ENCODE measurements around a stretch of chr7.

- RRBS, result no CpG with 5 or more reads among the region's 2 CpGs
Observed at GRCh38 chr7:74053464-74053945, 25.5 kb downstream of the ELN start.

- RRBS, result no CpG with 5 or more reads among the region's 13 CpGs
Observed at GRCh38 chr7:74178395-74178935, 4.3 kb downstream of the EIF4H start.

DNA sequence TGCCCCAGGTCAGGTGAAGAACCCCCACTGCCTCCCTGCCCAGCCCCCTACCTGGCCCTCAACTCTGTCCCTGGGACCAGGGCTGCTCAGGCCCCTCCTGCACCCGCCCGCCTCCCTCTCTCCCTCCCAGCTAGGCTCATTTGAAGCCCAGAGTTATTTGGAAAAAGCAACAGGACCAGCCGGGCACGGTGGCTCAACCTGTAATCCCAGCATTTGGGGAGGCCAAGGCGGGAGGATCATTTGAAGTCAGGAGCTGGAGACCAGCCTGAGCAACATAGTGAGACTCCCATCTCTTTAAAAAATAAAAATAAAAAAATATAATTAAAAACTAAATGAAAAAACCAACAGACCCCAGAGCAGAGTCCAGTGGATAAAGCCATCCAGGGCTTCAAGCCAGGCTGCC lies 685 bp downstream of the LAT2 start:
- RRBS, result no CpG with 5 or more reads among the region's 5 CpGs

DNA sequence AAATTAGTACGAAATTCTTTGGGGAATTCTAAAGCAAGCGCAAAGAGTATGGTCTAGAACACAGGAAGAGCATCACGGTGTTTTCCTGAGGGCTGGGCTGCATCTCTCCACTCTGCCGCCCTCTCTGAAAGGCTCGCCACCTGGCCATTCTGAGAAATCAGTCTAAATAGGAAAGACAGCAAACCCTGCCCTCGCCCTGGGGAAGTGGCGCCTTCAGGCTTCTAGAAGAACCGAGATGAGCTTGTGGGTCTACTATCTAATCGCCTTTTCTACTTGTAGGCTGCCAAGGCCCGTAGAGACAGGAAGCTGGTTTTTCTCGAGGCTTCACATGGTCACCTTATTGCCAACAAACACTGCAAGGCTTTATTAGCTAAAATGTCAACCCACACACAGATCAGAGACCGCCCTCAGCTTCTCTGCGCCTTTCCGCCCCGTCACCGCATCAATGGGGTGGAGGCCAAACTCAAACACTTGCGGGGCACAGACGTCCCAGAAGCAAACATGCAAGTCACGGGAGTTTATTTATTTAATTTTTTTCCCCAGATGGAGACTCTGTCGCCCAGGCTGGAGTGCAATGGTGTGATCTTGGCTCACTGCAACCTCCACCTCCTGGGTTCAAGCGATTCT lies 21.5 kb downstream of the LAT2 start:
- RRBS, result no CpG with 5 or more reads among the region's 21 CpGs

GRCh38 chr7:74290076-74290974 lies 1.1 kb downstream of the CLIP2 start:
- RRBS, result no CpG with 5 or more reads among the region's 32 CpGs

DNA sequence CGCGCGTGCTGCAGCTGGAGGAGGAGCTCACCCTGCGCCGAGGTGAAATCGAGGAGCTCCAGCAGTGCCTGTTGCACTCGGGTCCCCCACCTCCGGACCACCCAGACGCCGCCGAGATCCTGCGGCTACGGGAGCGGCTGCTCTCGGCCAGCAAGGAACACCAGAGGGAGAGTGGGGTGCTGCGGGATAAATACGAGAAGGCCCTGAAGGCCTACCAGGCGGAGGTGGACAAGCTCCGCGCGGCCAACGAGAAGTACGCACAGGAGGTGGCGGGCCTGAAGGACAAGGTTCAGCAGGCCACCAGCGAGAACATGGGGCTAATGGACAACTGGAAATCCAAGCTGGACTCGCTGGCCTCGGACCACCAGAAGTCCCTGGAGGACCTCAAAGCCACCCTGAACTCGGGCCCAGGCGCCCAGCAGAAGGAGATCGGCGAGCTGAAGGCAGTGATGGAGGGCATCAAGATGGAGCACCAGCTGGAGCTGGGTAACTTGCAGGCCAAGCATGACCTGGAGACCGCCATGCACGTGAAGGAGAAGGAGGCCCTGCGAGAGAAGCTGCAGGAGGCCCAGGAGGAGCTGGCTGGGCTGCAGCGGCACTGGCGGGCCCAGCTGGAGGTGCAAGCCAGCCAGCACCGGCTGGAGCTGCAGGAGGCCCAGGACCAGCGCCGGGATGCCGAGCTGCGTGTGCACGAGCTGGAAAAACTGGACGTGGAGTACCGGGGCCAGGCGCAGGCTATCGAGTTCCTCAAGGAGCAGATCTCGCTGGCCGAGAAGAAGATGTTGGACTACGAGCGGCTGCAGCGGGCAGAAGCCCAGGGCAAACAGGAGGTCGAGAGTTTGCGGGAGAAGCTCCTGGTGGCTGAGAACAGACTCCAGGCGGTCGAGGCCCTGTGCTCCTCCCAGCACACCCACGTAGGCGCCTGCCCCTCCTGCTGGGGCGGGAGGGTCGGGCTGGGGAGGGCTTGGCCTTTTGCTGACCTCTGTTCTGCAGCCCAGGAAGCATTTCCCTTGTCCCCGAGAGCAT lies 77.5 kb upstream of the GTF2IRD1 start:
- RRBS, result 82% methylated on average over 6 of the region's 60 CpGs

- RRBS, result no CpG with 5 or more reads among the region's 17 CpGs
Observed at GRCh38 chr7:74379851-74381092, 73.4 kb upstream of the GTF2IRD1 start.

DNA sequence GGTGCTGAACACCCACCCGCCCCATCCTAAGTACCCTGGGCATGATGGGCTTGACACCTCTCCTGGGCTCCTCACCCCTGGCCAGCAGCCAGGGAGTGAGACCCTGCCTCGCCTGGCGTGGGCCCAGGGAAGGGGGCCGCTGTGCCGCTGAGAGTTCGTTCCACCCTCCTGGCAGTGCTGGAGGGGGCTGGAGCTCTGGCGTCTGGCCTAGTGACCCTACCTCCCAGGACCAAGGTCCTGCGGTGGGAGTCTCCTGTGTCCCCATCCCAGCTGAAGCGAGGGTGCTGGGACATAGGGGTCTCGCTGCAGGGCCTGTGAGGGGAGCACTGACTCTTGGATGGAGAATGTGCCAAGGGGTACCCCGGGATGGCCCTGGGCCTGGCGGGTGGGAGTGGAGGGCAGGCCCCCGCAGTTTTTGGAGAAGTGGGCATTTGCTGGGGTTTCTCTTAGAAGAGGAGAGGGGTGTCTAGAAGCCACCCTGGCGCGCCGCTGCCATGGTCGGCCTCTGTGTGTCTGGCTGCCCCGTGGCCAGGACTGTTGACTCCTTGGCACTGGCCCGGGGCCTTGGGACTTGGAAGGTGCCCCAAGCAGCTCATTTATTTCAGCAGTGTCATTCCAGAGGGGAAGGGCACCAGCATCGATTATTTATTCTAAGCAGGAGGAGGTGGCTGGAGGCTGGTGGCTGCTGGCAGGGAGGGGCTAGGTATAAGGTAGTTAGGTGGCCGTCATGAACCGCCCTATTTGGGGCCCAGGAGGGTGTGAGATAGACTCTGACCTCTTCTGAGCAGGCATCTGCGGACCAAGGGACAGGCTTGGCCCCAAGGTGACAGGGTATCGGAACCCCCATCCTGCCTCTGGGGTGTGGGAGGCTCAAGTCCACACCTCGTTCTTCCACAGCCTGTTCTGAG lies 1.4 kb downstream of the GTF2IRD1 start:
- RRBS, result no CpG with 5 or more reads among the region's 25 CpGs

DNA sequence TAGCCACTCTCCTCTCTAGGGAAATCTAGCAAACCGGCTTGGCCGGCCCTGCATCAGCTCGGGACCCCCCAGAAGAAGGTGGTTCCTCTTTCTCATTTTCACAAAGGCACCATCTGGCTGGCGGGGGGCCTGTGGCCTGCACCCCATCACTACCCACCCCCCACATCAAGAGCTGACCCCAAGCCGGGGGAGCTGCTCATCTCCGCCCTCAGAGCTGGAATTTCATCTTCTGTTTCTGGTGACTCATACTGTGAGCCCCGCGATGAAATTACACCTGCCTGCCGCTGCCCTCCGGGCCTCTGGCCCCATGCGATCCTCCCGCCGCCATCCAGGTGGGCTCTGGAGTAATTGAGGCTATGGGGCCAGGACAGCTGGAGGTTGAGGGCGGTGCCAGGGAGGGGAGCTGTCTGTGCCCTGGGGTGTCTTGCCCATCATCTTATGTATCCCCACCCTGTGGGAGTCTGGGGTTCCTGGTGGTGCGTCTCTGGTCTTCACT lies 8.9 kb downstream of the GTF2IRD1 start:
- RRBS, result 42% methylated on average over 6 of the region's 15 CpGs

DNA sequence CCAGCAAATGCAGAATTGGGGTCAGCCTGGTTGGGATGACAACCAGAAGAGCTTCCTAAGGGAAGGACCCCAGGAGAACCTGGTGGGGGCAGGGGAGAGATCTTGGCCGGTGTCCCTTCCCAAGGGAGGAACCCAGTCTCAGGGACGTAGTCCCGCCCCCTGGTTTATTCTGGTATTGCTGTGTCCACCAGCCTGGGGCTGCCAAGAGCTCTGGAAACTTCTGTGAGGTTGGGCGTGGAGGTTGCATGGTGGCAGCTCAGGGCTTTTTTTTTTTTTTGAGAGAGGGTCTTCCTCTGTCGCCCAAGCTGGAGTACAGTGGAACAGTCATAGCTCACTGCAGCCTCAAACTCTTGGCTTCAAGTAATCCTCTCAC lies 19.4 kb downstream of the GTF2IRD1 start:
- RRBS, result no CpG with 5 or more reads among the region's 5 CpGs

- RRBS, result 74% methylated on average over 6 of the region's 16 CpGs
Observed at GRCh38 chr7:74515278-74515707, 61.6 kb downstream of the GTF2IRD1 start.

DNA sequence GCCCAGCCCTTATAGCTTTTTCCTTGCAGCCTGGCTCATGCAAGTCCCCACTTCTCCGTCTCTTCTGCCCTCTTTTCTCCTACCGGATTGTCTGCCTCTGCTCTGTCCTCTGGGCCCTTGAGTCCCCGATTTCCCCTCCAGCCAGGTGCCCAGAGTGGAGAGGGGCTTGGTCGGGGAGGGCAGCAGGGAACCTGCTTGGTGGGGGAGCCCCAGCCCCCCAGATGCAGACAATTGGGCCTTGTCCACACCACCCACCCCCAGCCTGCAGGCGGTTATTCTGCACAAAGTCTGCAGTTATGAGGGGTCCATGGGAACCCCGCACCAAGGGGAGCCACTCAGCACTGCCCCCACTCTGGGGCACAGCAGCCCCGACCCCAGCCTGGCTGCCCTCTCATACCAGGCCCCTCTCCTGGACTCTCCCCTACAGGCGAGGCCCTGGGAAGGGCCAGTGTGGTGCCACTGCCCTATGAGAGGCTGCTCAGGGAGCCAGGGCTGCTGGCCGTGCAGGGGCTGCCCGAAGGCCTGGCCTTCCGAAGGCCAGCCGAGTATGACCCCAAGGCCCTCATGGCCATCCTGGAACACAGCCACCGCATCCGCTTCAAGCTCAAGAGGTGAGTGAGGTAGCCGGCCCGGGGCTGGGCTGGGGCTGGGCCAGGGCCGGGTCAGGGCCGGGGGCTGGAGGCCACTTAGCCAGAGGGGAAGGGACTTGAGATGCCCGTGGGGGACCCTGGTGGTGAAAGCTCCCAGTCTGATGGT lies 64.2 kb downstream of the GTF2IRD1 start:
- RRBS, result no CpG with 5 or more reads among the region's 19 CpGs

DNA sequence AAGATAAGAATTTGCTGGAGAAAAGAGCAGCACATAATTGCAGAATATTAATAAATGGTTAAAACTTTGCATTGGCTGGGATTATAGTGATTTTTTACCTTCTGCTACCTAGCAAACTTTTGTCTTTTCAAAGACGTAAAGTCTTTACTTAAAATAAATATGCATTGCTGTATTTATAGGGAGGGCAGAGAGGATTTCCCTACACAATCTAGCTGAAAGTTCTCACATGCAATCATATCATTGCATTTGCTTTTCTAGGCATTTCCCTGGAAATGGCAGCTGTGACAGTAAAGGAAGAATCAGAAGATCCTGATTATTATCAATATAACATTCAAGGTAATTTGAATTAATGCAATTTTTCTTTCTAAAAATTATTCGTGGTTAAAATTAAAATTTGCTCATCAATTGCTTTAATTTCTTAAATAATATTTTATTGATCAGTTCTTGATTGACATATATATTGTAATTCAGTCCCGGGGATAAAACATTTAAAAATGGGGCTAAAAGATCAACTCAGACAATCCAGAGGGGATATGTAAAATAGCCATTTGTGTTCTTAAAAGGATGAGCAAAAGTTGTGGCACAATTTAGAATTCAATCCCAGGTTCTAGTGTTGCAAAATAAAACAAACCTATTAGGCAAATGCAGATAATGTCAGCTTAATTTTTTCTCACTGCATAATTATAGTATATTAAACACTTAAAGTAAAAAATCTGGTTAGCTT lies 53.4 kb downstream of the GTF2I start:
- RRBS, result no CpG with 5 or more reads among the region's 3 CpGs

- RRBS, result no CpG with 5 or more reads among the region's 11 CpGs
Observed at GRCh38 chr7:74732275-74732858, 41.4 kb upstream of the NCF1 start.

- RRBS, result no CpG with 5 or more reads among the region's 9 CpGs
Observed at GRCh38 chr7:75025303-75025898, 48.2 kb downstream of the RCC1L start.

GRCh38 chr7:75171848-75172156 lies 79.4 kb downstream of the GTF2IRD2B start:
- RRBS, result no CpG with 5 or more reads among the region's 9 CpGs

GRCh38 chr7:75415658-75416635 lies 20.5 kb downstream of the TRIM73 start:
- RRBS, result no CpG with 5 or more reads among the region's 44 CpGs

DNA sequence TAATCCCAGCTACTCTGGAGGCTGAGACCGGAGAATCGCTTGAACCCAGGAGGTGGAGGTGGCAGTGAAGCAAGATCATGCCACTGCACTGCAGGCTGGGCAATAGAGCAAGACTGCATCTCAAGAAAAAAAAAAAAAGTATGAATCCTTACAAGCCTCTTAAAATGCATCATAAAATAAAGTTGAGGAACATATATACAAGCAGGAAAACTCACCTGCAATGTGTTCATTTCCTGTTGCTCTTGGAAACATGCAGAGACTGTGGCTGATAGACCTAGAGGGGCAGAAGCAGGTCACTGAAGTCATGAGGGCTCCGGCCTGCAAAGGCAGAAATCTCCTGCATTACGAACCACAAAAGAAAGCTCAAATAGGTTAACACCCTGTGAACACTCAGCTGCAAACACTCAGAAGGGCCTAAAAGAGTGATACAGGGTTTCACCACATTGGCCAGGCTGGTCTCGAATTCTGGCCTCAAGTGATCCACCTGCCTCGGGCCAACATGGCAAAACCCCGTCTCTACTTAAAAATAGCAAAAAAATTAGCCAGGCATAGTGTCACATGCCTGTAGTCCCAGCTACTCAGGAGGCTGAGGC lies 33.7 kb downstream of the SPDYE5 start:
- RRBS, result no CpG with 5 or more reads among the region's 7 CpGs

- RRBS, result no CpG with 5 or more reads among the region's 6 CpGs
Observed at GRCh38 chr7:75542705-75543148, 50.6 kb downstream of the SPDYE5 start.

DNA sequence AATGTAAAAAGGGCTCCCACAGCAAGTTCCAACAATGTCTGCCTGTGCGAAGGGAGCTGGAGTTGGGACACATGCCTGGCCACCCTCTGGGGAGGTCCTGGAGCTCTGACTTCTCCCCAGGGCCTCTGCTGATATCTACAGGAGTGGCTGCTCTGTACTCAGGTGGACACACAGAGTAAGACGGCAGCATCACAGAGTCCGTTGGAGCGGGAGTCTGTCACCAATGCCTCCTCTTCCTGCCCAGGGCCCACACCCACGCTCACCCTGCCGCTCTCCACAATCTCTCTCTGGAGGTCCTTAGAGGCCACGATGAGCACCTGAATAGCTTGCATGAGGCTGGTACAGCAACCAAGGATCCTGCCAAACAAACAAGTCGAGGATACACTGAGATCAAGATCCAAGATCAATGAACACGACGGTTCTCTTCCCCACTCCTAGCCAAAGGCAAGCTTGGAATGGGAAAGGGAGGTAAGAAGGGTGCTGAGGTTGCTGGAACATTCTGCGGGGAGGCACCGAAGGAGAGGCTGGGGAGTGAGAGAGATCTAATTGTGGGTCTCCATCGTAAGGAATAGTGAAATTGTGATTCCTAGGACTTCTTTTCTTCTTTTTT lies 54.7 kb downstream of the SPDYE5 start:
- RRBS, result no CpG with 5 or more reads among the region's 13 CpGs

All from UCH-1 (cell line).